Colon Carcinoma Metastatic in the Brain (tissue), 2 donors: ENCODE data around the gene CDC16.

- PRO-cap, 2 experiments = no peak in any of the 2 experiments
Observed at GRCh38 chr13:113989135-113989907, 15.4 kb upstream of the C13orf46 start.

- PRO-cap, 2 experiments = no peak in any of the 2 experiments
Observed at GRCh38 chr13:114025147-114025711, 51.4 kb upstream of the C13orf46 start.

DNA sequence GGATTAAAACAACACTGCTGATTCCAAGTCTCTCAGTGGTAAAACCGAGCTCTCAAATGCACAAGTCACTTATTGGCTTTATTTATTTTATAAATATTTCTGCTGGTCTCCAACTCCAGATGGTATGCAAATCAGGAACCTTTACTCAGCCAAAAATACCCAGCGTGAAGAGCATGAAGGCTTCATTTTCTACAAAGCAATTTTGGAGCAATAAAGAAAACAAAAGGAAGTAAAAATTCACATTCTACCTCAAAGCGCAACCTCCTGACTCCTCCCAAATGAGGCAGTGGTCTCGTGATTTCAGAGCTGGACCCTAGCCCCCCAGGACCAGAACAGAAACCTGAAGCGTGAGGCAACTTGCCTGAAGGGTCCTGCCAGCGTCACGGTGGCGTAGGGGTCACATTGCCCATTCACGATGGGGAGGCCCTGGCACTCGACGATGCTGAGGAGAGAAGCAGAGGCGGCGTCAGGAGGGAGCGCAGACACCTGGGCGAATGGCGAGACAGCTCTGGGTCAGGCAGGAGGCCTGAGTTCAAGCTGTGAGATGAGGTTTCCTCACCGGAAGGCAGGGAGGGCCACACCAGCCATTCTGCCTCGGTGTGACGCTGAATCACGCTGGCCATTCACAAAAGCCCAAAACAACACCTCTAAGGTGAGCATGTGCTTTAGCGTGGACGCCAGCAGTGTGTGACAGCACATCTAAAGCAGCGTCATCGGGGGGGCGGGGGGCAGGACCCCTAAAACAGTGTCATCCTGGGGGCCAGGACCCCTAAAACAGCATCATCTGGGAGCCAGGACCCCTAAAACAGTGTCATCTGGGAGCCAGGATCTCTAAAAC, 53.8 kb upstream of the C13orf46 start:
- PRO-cap, 2 experiments = no peak in any of the 2 experiments

- PRO-cap, 2 experiments = no peak in any of the 2 experiments
Observed at GRCh38 chr13:114047141-114047830, 73.4 kb upstream of the C13orf46 start.

DNA sequence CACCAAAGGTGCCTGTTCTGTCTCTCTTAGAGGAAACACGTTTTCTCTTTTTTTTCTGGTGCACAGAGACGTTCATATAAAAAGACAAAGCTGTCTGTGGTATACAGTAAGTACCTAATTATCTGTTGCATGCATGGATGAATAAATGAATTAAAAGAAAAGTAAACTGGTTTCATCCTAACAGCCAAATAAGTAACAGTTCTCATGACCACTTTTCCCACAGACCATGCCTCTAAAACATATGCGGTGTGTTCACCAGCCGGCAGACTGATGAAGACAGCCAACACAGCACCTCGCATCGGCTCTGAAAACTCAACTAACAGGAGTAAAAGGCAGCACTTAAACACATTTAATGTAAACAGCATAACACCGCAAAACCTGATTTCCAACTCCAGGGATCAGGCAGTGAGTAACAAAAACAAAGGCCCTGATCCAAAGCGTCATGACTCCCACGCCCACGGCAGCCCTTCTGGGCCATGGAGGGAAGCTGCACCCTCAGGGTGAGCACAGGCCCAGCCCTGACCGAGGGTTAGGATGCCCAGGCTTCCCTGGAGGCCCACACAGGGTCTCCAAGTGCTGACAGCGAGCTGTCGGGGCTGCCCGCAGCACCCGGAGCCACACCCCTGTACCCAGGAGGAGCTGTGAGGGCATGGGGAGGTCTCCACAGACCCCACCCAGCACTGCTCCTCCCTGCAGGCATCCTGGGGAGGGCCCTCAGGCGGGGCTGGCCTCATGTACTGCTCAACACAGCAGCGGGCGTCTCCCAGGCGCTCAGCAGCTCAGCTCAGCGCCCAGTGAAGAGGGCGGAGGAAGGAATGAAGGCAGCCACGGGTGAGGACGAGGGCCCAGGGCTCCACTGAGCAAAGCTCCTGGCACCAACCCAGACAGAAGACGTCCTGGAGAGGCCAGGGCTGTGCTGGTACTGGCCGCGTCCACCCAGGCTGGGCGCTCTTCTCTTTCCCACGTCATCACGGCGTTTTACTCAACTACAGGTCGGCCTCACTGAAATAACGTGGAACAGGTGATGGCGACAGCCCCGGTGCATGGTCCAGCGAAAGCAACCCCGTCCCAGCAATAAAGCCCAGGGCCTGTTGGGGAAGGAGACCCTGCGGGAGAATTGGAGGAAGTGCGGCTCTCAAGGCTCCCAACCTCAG, 53.8 kb downstream of the RASA3 start:
- PRO-cap, 2 experiments = no peak in any of the 2 experiments

- PRO-cap, 2 experiments = no peak in any of the 2 experiments
Observed at GRCh38 chr13:114087534-114087879, 44.9 kb downstream of the RASA3 start.

GRCh38 chr13:114226026-114226700, 8.5 kb upstream of the CDC16 start:
- PRO-cap, 2 experiments = no peak in any of the 2 experiments

- PRO-cap, 2 experiments = peak in 2 of 2 experiments; most common plus-strand start chr13:114234966 (in 2); most common minus-strand start chr13:114235291 (in 2)
Observed at GRCh38 chr13:114234463-114235654, at the start of gene CDC16. CDC16 (plus strand) TSS chr13:114234897.

DNA sequence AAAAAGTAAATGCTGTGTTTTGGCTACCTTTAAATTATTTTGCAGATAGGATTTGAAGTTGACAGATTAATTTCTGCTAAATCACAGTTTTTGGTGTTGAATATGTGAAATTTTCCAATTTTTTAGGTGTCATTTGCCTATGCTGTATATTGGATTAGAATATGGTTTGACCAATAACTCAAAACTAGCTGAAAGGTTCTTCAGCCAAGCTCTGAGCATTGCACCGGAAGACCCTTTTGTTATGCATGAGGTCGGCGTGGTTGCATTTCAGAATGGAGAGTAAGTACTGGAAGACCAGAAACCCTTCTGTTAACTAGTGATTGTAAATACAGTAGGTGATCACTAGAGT, 22.2 kb downstream of the CDC16 start:
- PRO-cap, 2 experiments = no peak in any of the 2 experiments

GRCh38 chr13:114313239-114313456, 1.2 kb upstream of the CHAMP1 start:
- PRO-cap, 2 experiments = no peak in any of the 2 experiments